Monocyte (primary cell): ENCODE measurements around the gene MRPL47.

- PRO-cap, 2 experiments = no peak in any of the 2 experiments
Observed at GRCh38 chr3:177377058-177377690, 179.9 kb upstream of the TBL1XR1 start.

DNA sequence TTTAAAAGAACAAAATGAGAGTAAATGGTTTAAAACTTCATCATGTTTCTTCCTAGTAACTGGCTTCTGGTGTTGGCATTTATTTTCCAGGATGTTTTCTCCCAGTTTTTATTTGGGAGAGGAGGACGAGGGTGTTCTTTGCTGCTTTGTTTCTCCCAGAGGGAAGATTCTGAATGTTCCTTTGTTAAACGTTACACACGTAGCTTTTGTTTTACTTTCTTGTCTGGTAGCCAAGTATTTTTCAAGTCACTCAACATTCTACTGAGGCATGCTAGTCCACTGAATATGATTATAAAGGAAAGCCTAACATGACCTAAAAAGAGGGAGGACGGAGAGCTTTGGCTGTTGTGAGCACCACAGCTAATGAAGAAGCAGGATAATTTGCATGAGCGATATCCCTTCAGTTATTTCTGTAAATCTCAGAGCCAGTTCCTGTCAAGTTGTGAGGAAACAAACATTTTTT, 422.1 kb upstream of the TBL1XR1 start:
- PRO-cap, 2 experiments = no peak in any of the 2 experiments

DNA sequence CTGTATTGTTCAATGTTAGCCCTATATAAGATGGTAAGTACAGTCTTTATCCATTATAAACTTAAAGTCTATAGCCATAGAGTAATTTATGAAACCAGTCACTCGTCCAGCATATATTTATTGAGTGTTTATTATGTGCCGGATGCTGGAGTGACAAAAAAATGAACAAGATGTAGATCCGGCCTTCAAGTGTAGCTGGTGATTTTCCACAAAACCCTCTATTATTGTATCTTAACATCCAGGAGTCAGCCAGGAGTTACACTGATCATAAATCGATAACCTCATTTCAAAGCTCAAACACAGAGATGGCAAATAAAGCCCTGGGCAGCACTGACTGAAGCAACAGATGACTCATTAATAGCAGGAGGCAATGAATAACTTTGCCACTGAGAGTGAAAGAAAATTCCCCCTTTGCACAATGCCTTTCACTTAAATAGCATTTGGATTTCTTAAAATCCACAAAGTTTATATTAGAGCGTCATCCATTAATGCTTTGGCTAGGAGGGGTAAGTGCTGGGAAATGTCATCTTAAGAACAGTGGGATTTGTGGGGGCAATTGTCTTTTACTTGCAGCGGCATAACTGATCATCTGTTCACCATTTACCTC, 630.1 kb upstream of the TBL1XR1 start:
- PRO-cap, 2 experiments = no peak in any of the 2 experiments

GRCh38 chr3:178413165-178413571, 123.1 kb upstream of the KCNMB2 start:
- PRO-cap, 2 experiments = no peak in any of the 2 experiments

DNA sequence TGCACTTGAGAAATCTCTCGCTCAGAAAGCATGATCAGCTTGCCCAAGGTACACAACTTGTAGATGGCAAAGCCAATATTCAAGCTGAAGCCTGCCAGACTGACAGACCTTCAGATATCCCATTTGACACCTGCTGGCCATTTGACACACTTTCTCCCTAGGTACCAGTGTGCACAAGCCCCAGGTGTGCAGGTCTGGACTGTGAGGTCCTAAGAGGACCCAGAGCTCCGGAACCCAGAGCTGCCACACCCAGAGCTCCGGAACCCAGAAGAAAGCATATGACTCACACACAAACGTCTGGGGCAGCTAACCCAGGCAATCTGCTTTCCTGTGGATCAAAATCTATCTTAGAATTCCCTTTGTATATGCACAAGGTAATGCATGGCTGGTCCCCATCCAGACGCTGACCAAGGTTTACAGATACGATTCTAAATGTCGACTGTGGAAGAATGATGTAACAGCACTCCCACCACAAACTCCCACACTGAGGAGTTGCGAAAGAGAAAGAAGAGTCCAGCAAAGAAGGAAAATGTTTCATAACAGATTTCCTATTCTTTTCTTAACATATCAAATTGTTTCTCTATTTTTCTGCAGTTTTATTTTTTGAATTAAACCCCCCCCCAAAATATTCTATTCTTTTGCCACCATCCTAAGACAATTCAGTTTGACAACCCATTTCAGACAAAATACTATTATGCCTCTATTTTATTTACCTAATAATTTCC, 15.7 kb downstream of the KCNMB2 start:
- PRO-cap, 2 experiments = no peak in any of the 2 experiments

DNA sequence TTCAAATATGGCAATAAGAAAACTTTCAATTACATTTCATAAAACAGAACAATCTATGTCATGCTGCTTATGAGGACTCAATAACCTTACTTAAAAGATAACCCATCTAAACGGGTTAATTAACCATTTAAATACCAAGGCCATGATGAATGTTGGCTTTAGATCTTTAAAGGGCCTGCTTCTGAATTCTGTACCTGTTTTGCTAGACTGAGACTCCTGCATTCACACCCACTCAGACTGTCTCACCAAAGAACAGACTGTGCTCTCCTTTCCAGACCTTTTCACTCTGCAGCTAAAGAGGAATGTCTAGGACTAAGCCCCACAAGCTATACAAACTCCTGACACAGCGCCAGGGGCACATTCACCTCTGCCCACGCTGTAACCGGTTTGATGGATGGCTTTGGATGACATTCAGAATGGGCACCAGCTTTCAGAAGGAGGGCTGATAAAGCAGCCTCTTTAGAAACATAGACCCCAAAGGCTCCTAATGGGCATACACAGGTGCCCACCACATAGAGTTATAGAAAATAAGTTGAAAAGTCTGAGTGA, 200.0 kb downstream of the KCNMB2 start:
- PRO-cap, 2 experiments = no peak in any of the 2 experiments

DNA sequence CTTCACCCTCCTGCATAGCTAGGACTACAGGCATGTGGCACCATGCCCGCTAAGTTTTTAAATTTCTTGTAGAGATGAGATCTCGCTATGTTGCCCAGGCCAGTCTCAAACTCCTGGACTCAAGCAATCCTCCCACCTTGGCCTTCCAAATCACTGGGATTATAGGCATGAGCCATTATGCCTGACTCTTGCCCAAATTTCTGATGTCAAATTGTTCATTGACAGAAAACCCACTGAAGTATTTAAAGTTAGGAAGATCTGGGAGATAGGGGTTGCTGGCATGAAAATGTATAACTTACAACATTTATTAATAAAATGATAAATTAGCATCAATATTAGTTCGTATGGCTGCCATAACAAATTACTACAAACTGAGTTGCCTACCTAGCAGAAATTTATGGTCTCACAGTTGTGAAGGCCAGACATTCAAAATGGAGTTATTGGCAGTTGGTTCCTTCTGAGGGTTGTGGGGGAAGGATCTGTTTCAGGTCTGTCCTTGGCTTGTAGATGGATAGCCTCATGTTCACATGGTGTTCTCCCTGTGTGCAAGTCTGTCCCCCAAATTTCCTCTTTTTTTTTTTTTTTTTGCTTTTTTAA, 12.2 kb upstream of the MFN1 start:
- PRO-cap, 2 experiments = no peak in any of the 2 experiments

- PRO-cap, 2 experiments = peak in 2 of 2 experiments; most common minus-strand start chr3:179473677 (in 1)
Observed at GRCh38 chr3:179473537-179473984, 22.3 kb upstream of the GNB4 start.

- PRO-cap, 2 experiments = no peak in any of the 2 experiments
Observed at GRCh38 chr3:179588499-179589614, 15.6 kb downstream of the MRPL47 start.

- PRO-cap, 2 experiments = peak in 2 of 2 experiments; most common plus-strand start chr3:179604831 (in 2); most common minus-strand start chr3:179604583 (in 1)
Observed at GRCh38 chr3:179603949-179605210, at the start of gene MRPL47. MRPL47 (minus strand) TSS chr3:179604638.

GRCh38 chr3:179666232-179666996, 13.6 kb downstream of the USP13 start:
- PRO-cap, 2 experiments = no peak in any of the 2 experiments

DNA sequence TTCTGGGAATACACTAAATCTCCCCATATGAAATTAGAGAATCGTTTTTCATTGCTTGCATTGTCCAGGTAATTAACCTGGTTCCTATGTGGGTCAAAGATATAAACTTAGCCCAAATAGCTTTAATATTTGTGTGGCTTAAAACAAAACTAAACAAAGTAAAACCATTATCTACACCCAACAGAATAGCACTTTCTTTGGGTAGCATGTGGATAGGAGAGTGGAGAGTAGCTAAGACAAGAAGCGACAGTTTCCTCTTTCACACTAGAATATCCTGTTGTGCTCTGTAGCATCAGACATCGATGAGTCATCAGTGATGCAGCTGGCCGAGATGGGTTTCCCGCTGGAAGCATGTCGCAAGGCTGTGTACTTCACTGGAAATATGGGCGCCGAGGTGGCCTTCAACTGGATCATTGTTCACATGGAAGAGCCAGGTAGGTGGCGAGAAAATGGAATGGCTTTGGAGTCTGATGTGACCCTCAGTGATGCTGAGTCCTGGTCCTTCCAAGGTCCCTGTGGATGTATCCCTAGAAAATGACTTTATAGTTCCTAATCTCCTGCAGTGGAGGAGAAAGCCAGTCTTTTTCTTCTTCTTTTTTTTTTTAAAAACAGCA, 108.1 kb downstream of the USP13 start:
- PRO-cap, 2 experiments = no peak in any of the 2 experiments

DNA sequence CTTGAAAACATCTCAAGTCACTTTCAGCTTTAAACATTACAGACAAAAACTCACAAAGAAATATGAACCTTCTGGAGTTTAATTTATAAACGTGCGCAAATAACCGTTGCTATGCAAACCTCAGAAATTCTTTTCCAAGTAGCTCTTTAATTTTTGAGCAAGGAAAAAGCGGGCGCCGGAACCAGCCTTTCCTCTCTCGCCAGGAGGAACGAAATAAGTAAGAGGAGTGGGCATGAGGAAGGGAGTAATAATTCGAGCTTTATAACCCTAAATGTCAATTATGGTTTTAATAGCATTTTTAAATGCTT, 530 bp downstream of the CCDC39 start:
- PRO-cap, 2 experiments = no peak in any of the 2 experiments

- PRO-cap, 2 experiments = no peak in any of the 2 experiments
Observed at GRCh38 chr3:180913686-180913949, 1.1 kb downstream of the FXR1 start.

GRCh38 chr3:181952006-181952643, 240.4 kb downstream of the SOX2 start:
- PRO-cap, 2 experiments = no peak in any of the 2 experiments

GRCh38 chr3:182241657-182242580, 530.2 kb downstream of the SOX2 start:
- PRO-cap, 2 experiments = no peak in any of the 2 experiments

DNA sequence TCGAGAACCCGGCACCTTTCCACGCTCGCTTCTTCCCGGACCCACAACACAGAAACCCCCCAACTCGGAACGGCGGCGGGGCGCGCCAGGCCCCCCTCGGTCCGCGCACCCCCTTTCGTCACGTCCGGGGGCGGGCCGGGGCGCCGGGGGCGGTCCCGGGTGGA, 146 bp upstream of the ATP11B start:
- PRO-cap, 2 experiments = peak in 2 of 2 experiments; most common minus-strand start position 45 of the sequence (in 1)

GRCh38 chr3:182802297-182802962, 9.1 kb downstream of the ATP11B start:
- PRO-cap, 2 experiments = no peak in any of the 2 experiments

- PRO-cap, 2 experiments = no peak in any of the 2 experiments
Observed at GRCh38 chr3:182880697-182881070, 87.4 kb downstream of the ATP11B start.

DNA sequence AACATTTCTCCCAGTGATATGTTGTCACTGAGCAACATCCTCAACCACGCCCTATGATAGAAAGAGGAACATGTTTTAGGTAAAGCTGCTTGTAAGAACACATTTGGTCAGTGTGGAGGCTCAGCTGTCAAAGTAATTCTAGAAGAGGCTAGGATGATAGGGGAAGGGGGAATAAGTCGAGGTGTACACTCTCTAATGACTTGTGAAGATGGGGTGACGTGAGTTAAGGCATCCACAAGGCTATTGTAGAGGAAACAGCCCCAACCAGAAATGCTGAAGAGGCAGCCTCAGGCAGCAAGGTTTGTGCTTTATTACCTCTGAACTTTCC, 42.6 kb upstream of the B3GNT5 start:
- PRO-cap, 2 experiments = peak in 2 of 2 experiments; most common plus-strand start position 110 of the sequence (in 2)